ENCODE measurements around the gene TTC23.

DNA sequence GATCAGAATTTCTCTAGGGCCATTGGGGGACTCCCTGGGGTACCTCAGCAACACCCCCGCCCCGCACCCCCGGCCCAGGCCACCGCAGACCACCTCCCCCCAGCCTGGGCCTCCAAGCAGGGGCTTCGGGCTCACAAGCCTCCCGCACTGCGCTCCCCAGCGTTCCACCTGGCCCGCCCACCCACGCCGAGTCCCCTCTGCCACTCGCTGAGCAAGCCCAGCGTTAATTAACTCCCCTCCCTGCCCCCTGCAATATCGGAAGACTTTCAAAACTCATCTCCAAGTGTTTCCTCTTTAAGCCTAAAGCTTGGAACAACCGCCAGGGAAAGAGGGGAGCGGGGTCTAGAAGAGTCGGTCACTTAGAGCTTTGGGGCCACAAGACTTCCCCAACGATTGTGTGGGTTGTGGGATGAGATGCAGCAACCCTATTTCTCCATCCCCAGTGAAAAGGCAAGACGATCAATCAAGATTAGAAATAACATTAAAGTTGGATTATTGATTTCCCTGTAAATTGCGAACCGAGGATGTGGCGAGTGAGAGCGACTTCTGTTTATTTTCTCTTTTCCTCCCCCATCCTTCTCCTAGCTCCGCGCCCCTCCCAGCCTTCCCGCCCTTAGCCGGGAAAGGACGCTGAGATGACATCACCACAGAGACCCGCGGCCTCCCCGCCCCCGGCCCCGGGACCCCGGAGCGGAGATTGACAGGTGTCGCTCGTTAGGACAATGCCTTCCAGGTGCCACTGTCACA is 30.2 kb downstream of the NR2F2 start:
- PRO-cap: unidirectional peak, minus-strand start at position 170 of the sequence

DNA sequence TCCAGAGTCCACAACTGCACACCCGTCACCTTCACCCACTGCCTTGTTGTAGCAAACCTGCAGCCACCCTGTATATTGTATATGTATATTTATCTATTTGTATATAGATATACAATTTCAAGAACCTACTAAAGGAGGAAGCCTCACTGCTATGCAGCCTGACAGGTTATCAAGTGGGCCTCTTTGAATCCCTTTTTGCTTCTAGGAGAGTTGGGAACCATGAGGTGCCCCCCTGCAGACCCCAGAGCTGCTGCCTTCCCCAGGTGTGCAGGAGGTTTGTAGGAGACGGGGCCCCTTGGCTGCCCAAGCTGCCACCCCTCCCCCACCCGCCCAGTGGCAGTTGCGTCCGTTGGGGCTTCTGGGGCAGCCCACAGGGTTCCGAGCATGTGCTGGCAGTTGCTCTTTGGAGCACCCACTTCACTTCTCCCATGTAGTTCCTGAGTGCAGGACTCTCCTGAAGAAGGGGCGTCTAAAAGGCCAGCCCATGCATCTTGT is 452.6 kb downstream of the NR2F2 start:
- PRO-cap: no peak

DNA sequence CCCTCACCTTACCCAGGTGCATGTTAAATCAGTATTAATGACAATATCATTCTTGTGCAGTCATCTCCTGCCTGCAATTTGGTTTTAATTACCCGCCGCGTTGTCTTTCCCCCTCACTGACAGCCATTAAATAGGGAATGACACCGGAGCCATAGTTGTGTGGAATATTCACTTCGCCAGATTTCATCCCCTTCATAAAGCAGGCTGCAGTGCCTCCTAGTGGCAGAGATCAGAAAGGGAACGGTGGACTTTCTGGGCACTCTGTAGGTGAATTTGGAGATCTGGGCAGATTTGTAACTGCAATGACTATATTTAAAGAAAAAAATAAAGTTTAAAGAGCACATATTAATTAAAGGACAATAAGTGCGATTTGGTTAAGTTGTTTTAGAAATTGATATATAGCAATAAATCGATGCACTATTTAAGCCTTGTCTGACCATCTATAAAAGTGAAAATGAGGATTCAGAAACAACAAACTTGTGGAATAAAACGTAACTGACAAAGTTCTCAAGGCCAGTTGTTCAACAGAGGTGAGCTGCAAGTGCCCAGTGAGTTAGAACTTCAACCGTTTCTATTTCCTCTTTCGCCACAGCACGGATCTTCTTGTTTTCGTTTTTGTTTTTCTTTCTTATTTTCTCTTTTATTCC is 725.1 kb upstream of the ARRDC4 start:
- PRO-cap: no peak

GRCh38 chr15:97521785-97522278 is 438.7 kb upstream of the ARRDC4 start:
- PRO-cap: no peak

DNA sequence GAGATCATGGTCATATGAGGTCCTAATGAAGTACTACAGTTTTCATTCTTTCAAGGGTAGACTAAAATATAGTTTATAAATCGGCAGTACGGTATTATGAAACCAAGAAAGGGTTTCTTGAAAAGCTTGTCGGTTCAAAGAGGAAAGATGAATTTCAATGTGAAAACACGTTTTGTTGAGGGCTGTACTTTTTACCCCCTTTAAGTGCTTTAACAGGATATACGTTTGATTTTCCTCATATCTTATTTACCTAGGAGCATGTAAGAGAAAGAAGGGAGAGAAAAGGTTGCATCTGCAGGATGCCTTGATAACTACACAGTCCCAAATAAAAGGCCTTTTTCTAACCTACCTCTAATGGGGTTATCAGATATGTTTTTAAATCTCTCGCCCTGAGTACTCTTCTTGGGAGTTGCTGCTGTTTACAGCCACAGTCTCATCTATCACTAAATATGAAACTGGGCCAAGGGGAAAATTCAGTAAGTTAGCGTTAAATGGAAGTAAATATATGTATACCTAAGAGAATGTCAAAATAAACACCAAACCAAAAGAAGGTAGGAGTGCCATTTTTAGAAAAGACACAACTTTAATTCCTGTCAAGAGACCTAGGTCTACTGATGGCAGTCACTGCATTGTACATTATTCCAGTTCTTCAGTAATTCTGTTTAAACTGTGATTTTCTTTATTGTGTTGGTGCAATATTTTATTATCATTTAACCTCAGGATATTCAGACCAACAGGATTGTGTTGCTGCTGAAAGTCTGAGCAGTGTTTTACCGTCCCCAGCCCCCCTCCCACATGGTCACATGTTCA is 11.4 kb downstream of the ARRDC4 start:
- PRO-cap: no peak

- PRO-cap: no peak
Observed at GRCh38 chr15:98743726-98744831, 95.7 kb downstream of the IGF1R start.

DNA sequence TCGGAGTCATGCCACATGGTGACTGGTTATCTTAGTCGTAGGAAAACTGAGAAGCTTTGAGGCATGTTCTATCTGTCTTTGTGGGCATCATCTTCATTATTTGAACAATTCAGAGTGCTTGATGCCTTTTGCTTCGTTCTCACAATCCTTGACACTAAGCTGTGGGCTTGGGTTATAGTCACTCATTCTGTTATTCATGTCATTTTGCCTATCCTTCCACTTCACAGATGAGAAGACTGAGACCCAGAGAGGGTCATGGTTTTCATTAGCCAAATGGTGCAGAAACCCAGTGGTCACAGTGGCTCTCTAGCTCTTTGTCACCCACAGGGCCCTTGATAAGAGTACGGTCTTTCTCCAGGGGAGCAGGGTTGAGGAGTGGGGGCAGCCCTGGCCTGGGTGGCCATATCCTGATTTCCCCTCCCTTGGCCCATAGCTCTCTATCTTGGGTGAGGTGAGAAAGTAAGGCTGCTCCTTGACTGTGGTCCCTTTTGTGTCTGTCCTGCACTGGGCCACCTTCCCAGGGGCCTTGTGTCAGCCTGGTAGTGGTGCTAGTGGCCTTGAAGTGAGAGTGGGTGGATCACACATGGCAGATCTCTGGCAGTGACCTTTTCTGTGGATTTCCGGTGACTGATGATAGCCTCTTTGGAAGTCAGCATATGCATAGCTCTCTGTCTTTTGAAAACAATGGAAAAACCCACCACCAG is 130.0 kb downstream of the IGF1R start:
- PRO-cap: no peak

DNA sequence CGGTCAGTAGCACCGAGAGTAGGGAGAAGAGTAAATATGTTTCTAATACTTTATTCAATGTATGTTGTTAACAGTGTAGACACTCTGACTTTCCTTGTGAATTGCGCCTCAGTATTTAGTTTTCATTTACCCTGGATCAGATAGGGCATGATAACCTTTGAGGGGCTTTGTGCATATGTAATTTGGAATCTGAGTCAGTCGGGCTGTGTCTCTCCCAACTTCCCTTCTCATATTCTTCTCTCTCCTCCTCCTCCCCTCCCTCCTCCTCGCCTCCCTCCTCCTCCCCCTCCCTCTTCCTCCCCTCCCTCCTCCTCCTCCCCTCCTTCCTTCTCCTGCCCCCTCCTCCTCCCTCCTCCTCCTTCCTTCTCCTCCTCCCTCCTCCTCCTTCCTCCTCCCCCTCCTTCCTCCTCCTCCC is 162.5 kb downstream of the PGPEP1L start:
- PRO-cap: no peak

GRCh38 chr15:98850749-98851563 is 156.6 kb downstream of the PGPEP1L start:
- PRO-cap: no peak

DNA sequence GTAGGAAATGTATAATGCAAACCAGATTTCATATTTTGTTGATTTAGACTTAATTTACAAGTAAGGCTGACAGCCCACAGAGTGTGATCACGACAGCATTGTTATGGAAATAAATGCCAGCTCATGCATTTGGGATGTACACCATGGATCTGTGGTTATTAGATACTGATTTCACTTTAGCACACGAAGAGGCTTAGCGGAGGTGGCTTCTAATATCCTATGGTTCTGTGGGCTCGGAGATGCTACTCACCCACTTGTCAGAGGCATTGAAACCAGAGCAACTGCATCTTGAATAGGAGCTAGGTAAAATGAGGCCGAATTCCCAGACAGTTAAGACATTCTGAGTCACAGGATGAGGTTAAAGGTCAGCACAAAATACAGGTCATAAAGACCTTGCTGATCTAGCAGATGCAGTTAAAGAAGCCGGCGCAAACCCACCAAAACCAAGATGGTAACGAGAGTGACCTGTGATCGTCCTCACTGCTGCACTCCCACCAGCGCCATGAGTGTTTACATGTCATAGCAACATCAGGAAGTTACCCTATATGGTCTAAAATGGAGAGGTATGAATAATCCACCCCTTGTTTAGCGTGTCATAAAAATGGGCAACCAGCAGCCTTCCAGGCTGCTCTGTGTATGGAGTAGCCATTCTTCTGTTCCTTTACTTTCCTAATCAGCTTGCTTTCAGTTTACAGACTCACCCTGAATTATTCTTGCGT is 117.5 kb downstream of the PGPEP1L start:
- PRO-cap: no peak

DNA sequence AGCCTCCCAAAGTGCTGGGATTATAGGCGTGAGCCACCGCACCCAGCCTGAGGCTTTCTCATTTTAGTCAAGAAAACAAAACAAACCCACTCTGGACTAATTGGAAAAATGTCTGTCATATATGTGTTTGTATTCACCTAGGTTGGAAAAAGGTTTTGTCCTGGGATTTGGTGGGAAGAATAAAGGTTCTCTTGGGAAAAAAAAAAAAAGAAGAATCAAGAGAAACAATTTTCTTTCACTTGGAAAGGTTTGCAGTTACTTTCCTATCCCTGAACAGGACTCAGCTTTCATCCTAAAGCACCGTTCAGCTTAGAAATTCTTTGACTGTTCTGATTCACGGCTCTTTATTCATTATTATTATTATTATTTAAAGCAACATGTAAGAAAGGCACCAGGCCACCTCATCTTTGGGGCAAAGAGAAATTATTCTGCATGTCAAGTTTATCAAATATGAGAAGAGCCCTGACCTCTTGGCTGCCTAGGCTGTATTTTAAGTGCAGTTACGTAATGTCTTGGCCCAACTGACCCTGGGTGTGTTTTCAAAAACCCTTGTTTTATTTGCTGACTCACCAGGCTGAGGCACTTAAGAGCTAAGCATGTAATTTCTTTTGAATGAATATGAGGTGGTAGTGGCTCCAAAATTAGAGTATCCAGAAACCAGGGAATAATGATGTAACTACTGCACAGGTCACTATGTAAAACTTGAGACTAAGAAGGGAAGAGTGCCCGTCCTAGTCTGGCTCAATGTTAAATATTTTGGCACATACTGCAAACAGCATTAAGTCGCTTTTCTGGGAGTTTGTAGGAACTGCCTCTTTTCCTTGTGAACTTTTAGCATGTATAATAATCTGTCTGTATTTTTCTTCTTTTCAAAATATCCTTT is 24.4 kb downstream of the PGPEP1L start:
- PRO-cap: no peak

- PRO-cap: bidirectional peak, plus-strand start at chr15:99014944, minus-strand start at chr15:99015035; bidirectional peak, plus-strand start at chr15:99015179, minus-strand start at chr15:99015210; unidirectional peak, minus-strand start at chr15:99015441
Observed at GRCh38 chr15:99014319-99015528, 7.1 kb upstream of the PGPEP1L start.

DNA sequence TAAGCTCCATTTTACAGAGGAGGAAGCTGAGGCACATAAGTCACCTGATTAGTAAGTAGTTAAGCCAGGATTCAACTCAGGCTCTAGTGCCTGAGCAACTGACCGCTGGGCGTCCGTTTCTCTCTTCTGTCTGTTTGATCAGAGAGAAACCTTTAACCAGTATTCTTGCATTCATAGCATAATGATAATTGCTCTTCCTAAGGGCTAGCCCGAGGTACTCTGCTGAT is 3.7 kb downstream of the SYNM start:
- PRO-cap: unidirectional peak, minus-strand start at position 128 of the sequence

- PRO-cap: unidirectional peak, plus-strand start at chr15:99174772; unidirectional peak, plus-strand start at chr15:99174855
Observed at GRCh38 chr15:99174210-99175553, 69.8 kb downstream of the SYNM start.

DNA sequence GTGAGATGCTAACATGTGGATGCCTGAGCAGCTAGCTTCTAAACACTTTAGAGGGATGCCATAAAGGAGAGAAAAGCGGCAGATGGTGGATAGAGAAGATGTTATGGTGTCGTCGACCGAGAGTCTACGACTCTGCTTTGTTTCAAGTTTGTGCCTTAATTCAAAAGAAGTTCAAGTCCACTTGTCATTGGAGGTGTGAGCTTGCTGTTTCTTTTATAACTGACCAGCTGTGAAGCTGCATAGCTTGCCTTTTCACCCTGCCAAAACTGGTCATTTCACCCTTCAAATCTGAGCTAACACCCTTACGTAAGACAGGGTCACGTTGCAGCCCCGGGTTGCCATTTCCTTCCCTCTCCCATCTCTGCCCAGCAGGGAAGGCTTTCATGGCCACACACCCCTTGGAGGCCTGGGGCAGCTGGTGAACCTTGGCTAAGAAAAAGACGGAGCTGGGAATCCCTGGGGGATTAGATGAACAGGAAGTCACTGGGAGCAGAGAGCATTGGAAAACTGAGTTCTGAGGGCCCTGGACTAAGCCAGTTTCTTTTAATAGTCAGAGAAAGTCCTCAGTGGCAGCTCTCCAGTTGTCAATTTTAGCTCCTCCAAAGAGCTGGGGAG is 67.9 kb downstream of the TTC23 start:
- PRO-cap: no peak

- PRO-cap: bidirectional peak, plus-strand start at chr15:99249758, minus-strand start at chr15:99249558
Observed at GRCh38 chr15:99248984-99249910, at the start of gene TTC23. TSS of gene TTC23 (minus strand) at chr15:99249581.

DNA sequence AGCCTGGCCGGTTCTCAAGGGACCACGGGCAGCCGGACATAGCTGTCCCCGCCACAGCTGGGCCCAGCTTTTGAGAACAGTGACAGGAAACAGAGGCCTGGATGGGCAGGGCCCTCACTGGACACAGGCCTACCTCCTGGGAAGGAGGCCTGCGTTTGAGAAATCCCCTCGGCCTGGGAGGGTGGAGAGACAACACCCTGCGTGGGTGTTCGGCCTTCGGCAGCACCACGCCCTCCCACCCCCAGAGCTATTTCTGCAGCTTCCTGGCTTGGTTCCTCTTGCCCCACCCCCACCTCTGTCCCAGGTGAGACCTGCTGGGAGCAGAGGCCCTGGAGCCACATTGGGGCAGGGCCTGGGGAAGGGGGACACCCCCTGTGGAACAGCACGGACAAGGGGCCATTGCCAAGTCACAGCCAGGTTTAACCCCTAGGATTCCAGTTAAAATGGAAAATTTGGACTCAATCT is 132.4 kb upstream of the MEF2A start:
- PRO-cap: bidirectional peak, plus-strand start at position 307 of the sequence, minus-strand start at position 157 of the sequence

DNA sequence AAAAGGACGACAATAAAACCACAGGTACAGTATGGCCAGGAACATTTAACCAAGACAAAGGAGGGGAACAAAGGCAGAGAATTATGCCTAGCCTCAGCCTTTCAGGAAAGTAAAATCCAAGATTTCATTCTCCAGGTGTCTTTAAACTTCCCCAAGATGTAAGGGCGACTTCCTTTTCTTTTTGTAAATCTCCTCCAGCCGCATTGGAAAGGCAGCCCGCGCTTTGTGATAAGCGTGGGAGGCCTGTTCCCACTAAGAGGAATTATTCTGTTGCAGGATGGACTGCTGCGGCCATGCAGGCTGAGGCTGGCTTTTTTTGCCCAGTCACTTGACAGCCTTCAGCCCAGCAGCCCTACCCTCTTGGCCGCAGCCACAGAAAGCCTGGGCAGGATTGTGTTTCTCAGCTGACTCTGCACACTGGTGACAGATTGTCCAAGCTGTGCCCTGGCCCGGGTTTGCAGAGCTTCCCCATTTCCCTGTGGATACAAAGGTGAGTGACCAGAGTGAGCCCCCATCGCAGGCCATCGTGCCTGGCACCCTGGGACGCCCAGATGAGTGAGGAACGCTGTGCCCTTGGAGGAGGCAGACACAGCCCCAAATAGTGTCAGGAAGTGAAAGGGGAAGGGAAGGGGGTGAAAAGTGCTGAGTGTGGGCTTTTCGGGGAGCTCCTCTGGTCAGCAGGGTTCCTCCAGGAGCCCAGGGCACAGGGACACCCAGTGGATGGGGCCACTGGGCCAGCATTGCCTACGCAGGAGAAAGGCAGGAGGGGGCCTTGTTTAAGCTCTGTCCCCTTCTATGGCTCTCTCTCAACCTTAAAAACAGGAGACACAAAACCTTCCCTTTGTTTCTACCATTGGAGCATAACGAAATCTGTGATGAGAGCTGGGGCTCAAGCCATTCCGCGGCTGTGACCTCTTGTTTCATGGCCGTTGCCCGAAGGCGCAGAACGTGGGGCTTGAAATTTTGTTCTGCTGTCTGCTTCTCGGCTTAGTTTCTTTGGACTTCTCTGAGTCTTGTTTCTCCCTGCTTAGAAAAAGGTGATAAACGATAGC is 91.7 kb upstream of the MEF2A start:
- PRO-cap: no peak

- PRO-cap: bidirectional peak, plus-strand start at chr15:99566483, minus-strand start at chr15:99566387
Observed at GRCh38 chr15:99566259-99567293, 792 bp downstream of the MEF2A start.

DNA sequence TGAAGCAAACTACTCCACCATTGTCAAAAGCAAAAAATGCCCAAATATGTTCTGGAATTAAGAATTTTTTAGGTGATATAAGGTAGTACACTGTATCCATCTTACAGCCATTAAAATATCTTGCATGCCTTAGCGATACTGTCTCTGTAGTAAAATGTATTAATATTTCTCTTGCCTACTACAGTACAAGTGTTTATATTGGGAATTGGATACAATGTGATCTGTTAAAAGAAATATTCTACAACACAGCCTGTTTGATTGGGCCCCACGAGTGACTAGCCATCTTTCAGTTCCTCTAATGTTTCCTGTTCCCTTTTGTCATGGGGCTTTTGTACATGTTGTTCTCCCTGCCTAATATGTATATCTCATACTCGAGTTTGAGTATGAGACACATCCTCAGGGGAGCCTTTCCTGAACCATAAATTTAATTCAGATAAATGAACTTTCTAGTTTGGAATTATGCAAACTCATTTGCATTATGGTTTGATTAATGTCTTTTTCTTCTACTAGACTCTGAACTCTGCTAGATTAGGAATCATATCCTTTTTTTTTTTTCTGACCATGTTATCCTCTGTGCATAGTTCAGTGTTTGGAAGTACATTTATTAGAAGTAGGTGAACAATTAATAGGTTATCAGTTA is 65.4 kb downstream of the MEF2A start:
- PRO-cap: no peak